Omental fat pad (tissue), 4 donors: ENCODE measurements around the genes PREX1, STAU1 and ZNFX1.

DNA sequence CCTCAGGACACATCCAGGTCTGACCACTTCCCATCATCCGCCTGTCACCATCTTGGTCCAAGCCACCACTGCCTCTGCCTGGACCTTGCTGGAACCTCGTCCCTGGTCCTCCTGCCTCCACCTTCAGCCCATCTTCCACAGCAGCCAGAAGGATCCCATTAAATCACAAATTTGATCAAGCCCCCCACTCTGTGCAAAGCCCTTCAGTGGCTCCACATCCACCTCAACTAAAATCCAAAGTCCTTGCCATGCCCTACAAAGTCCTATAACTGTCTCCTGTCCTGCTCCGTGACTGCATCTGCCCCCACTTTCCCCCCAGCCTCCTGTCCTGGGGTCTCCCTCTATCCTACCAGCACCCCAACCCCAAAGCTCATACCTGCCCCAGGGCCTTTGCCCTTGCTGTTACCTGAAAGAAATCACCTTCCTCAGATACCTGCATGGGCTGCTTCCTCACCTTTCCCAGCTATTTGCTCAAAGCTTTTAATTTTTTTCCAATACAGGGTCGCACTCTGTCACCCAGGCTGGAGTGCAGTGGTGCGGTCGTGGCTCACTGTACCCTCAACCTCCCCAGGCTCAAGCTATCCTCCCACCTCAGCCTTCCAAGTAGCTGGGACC lies 70.7 kb downstream of the SULF2 start:
- PRO-cap = no peak
- RAMPAGE, long total RNA, 4 experiments = no peak in any of the 4 experiments

DNA sequence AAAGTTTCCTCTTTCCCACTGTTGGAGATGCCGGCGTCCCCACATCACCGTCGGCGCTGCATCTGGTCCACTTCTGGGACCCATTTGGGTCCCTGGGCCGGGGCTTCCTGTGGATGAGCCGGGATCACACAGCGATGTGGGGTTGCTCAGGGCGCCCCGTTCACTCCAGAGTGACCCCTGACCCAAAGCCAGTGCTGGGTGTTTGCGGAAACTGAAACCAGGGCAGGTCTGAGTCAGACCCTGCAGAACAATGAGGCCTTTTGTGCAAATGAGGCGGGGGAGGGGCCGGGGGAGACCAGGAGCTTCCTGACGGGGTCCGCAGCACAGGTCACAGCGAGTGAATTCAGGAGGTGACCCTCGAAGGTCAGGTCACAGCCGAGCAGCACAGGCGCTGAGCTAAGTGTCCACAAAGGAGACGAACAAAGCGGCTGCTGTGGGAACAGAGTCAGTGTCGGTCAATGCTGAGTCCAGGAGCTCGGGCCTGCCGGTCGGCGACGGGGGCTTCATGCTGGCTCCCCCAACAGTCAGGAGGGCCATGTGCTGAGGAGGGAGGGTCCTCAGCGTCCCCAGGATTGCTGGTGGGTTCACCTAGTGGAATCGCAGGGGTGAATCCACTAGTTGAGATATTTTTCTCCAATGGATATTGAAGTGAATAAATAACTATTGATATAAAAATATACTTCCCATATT lies 188.2 kb upstream of the SULF2 start:
- PRO-cap = no peak
- RAMPAGE, long total RNA, 4 experiments = no peak in any of the 4 experiments

DNA sequence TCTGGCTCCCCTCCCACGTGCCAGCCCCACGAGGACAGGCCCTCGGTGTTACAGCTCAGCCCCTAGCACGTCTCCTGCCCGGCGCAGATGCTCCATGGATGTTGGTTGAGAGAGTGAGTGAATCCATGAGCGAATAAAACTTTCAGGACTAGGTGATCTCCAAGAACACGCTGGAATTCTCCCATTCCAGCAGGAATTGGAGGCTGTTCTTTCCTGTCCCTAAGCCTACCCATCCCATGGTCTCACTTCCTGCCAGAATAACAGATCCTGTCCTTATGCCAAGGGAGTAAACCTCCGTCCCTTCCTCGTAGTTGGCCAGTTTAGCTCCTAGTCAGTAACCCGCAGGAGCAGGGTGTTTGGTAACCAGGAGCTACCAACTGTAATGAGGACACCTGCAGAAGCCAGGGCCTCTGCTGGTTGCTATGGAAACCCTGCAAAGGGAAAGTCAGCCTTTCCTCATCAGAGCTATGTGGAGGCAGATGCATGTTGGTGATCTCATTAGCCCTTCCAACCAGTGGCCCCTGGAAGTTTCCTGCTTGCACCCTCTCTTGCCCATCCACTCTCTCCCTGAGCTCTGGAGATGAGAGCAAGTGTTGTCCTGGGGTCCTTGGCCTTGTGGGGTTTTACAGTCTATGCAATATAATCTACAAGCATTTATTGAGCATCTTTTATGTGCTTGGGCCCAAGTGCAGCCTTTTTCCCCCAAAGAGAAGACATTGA lies 368.2 kb upstream of the SULF2 start:
- PRO-cap = no peak
- RAMPAGE, long total RNA, 4 experiments = no peak in any of the 4 experiments

GRCh38 chr20:48275698-48276239 lies 490.5 kb upstream of the SULF2 start:
- PRO-cap = no peak
- RAMPAGE, long total RNA, 4 experiments = no peak in any of the 4 experiments

GRCh38 chr20:48311504-48312108 lies 516.2 kb downstream of the PREX1 start:
- PRO-cap = no peak
- RAMPAGE, long total RNA, 4 experiments = no peak in any of the 4 experiments

DNA sequence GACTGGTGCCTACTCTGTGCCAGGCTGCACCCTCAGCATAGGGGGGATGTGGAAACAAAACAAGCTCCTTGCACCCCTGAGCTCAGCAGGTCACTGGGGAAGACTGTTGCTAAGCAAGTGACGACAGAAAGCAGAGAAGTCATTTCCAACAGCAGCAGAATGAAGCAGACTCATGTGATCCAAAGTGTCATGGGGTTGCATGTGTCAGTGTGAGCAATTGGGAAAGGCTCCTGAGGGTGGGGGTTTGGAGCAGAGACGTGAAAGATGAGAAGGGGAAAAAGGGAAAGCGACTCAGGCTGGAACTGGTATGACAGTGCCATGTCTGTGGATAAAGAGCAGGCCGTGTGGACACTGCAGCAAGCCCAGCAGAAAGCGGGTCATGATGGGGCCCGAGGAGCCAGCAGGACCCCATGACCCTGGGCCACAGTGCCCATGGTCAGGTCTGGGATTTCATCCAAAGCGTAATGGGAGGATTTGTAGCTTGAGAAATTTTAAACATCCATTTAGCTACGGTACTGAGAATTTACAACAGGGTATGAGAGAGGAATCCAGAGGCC lies 363.8 kb downstream of the PREX1 start:
- PRO-cap = no peak
- RAMPAGE, long total RNA, 4 experiments = no peak in any of the 4 experiments

- PRO-cap = no peak
- RAMPAGE, long total RNA, 4 experiments = no peak in any of the 4 experiments
These were observed 192.6 kb downstream of the PREX1 start for GRCh38 chr20:48635019-48635782.

DNA sequence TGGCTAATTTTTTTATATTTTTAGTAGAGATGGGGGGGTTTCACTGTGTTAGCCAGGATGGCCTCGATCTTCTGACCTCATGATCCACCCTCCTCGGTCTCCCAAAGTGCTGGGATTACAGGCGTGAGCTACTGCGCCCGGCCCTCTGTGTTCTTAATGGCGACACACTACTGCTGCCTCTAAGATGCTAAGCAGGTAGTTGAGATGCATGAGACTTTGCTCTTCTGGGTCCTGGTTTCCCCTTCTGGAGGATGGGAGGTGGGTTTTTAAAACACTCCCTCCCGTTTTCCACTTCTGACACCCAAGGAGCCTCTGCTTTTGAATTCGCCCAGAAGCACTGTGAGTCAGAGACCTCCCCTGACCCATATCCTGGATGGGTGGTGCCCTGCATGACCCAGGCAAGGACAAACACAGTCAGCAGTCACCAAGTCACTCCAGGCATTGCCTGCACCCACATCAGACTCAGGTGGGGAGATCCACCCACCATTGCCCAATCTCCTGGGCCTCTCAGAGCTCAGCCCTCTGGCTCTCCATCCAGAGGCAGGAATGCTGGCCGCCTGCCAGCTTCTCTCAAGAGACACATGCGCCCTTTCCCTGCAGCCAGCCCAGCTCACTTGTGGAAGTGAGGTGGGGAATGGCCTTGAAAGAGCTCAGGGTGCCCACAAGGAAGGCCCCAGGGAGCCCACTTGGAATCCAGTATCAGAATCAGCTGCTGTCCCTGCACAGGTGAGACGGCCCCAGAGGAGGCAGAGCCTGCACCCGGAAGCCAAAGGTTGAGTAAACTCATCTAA lies 130.1 kb downstream of the PREX1 start:
- PRO-cap = no peak
- RAMPAGE, long total RNA, 4 experiments = no peak in any of the 4 experiments

DNA sequence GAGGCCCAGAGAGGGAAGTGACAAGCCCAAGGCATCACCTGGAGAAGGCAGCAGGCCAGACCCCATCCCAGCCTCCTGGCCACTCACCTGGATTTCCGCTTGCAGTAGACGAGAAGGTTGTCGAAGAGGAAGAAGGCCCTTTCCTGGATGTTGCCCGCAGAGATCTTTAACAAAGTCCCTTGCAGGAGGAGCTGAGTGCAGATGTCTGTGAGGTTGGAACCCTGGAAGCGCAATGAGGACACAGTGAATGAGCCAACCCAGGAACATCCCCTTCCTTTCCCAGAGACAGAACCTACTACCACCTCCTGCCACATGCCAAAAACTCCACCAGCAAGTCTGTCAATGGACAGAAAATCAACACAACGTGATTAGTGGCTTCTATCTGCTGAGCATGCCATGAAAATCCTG lies 127.1 kb downstream of the PREX1 start:
- PRO-cap = no peak
- RAMPAGE, long total RNA, 4 experiments = start-site peak on the minus strand in 1 of 4 experiments, centred at position 153 of the sequence, 31 reads per replicate

DNA sequence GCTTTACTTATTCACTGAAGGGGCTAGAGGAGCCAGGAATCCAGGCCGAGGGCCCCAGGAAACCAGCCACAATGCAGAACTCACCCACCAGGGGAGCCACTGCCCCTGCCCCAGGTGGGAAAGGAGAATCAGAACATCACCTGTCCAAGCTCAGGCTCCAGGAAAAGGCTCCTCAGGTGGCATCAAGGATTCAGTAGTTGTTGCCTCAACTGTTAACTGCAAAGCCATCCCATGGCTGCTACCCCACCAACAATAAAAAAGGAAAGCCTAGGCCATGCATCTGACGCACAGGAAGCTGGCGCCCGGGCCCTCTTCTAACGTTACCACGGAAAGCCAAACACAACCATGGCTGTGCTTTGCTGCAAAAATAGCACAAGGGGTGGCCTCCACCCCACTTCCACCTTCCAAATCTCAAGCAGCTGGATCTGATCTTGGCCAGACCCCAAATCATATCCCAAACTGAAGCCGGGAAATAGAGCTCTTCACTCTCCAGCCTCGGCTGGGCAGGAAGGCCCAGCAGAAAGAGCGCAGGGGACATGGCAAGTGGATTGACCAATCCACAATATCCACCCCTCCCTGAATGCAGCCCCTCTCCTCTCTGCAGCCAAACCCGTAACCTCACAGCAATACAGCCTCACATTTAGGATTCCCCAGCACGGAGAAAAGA lies 120.9 kb downstream of the PREX1 start:
- PRO-cap = no peak
- RAMPAGE, long total RNA, 4 experiments = no peak in any of the 4 experiments

DNA sequence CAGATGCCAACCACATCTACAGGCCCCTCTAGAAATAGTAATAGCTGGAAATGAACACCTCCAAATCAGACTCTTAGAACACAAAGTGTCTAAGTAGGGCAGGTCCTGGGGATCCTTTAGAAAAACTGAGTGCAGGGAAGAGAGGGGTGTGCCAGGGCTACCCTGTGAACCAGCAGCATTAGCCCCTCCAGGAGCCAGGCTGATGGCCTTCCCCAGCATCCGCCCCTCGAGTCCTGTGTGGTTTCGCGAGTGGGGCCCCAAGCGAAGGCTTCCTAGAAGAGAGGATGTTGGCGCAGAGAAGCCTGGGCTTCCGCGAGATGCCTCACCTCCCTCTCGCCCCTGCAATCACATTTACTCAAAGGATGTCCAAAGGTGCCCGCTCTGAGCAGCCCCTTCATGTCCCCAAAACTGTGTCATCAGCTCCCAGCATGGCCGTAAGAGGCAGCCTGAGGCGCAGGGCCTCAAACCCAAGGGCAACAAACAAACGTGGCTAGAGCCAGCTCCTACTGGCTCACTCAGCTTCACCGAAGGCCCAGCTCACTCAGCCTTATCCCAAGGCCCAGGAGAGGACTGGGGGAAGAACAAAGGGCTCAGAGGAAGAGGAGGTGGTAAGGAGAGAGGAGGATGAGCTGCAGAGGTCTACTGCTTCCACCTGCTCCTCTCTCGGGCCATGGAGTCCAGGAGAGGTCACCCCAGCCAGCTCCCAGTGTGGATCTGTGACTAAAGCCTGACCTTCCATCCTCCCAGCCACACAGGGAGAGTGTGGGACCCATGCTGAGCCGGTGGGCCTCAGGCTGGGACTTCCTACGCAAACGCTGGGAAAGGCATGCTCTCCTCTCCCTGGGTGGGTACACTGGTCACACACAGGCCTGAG lies 111.6 kb downstream of the PREX1 start:
- PRO-cap = no peak
- RAMPAGE, long total RNA, 4 experiments = no peak in any of the 4 experiments

- PRO-cap = no peak
- RAMPAGE, long total RNA, 4 experiments = no peak in any of the 4 experiments
These were observed 99.2 kb downstream of the PREX1 start for GRCh38 chr20:48728373-48729234.

DNA sequence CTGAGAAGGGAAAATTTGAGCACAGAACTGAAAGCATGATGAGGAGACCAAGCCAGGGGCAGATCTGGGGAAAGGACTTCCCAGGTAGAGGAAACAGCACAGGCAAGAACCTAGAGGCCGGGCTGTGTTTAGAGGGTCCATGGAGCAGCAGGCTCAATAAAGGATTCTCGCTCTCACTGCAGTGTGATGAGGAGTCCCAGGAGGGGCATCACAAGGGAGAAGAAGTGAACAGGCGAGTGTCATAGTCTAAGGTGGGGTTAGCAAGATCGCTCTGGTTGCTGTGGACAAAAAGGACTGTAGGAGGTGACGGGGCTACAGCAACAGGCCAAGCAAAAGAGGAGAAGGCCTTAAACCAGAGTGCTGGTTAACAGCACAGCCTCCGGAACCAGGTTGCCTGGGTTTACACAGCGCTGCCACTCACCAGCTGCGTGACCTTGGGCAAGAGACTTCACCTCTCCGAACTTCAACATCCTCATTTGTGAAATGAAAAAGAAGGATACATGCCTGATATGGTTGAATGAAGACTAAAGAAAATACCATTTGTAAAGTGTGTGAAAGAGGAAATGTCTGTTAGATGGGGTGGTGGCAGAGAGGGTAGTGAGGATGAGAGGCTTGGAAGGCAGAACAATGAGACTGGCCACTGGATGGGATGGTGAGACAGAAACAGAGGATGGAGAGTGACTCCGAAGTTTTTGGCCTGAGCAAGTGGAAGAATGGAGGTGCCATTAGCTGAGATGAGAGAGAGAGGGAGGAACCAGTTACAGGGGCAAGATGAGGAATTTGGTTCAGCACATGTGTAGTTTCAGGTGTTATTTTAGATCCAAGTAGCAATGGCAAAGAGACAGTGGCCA lies 44.9 kb downstream of the PREX1 start:
- PRO-cap = no peak
- RAMPAGE, long total RNA, 4 experiments = no peak in any of the 4 experiments

DNA sequence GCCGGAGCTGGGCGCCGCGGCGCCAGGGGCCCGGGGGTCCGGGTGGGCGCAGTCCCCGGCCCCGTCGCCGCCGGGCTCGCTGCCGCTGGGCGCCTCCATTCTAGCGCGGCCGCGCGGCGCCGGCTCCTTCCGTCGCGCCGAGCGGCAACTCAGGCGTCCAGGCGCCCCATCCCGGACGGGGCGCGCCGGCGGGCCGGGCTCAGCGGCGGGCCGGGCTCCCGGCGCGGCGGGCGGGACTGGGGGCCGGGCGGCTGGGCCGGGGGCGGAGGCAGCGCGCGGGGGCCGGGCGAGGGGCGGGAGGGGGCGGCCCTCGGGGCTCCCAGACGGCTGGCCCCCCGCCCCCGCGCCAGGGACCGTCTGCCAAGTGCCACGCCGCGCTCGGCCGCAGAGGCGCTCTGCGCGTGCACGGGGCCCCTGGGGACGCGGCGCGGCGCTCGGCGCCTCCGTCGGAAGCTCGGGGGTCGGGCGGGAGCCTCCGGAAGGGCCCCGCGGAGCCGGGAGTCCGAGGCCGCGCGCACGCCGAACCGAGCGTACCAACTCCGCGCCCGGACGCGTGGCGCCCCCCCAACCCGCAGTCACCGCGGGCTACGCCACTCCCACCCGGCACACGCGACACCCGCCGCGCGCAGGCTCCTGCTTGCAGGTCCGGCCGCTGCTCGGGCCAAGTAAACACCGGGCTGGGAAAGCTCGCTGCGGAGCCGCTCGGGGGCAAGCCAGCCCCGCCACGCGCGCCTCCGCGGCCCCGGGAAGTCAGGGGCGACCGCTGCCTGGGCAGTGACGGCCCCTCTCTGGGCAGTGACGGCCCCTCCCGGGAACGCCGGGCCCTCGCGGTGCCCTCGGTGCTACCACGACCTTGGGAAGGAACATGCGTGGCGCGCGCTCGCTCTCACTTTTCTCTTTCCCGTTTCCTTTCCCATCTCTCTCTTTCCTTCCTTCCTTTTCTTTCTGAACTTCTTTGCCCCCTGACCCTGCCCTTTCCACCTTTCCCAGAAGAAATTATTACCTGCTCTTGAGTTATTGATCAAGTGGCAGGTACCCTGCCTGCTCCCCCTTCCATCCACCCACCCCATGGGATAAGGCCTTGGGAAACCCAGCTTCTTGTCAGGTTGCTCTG lies at the start of gene PREX1:
PREX1 (minus strand) TSS at position 238 of the 1,114 bp plus-strand sequence.
- PRO-cap = no peak
- RAMPAGE, long total RNA, 4 experiments = no peak in any of the 4 experiments

DNA sequence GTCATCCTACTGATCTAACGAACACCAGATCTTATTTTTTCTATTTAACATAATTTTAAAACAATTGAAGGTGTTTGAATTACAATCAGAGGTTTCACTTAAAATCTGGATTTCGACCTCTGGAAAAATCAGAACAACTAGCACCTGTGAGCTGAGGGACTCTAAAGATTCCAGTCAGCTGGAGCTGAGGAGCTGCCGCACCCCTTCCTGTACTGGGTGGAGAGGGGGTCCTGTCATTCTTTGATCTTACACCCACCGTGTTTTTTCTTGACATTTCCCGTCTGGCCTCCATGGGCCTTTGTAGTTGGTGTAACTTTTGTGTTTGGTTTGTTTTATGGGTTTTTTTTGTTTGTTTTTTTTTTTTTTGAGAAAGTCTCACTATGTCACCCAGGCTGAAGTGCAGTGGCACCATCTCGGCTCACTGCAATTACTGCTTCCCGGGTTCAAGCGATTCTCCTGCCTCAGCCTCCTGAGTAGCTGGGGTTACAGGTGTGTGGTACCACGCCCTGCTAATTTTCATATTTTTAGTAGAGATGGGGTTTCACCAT lies 17.2 kb downstream of the ARFGEF2 start:
- PRO-cap = no peak
- RAMPAGE, long total RNA, 4 experiments = no peak in any of the 4 experiments

- PRO-cap = unidirectional peak, minus-strand start at chr20:49188330
- RAMPAGE, long total RNA, 4 experiments = start-site peak on the minus strand in 3 of 4 experiments, at chr20:49188159-49188381 at its widest, 27 to 393 reads per replicate
These were observed at the start of gene STAU1 for GRCh38 chr20:49187768-49188490. TSS of gene STAU1 (minus strand) at chr20:49188334.

DNA sequence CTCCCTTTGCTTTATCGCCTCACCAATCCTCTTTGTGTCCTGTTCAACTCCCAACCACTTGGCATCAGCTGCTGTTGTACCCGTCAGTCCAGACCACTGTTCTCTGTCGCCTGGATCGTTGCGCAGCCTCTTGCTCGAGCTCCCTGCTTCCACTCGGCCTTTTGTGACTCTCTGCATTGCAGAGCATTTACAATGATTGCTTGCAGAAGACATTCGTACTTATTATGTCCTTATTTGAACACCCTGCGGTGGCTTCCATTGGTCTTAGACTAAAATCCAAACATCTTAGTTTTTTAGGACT lies 14.6 kb downstream of the DDX27 start:
- PRO-cap = no peak
- RAMPAGE, long total RNA, 4 experiments = no peak in any of the 4 experiments

GRCh38 chr20:49277837-49278535 lies at the start of gene ZNFX1:
TSS of gene ZNFX1 (minus strand) at chr20:49278057.
- PRO-cap = unidirectional peak, minus-strand start at chr20:49278047; bidirectional peak, plus-strand start at chr20:49278642, minus-strand start at chr20:49278425
- RAMPAGE, long total RNA, 4 experiments = start-site peak on the minus strand in 4 of 4 experiments, at chr20:49278040-49278118 at its widest, 193 to 2,389 reads per replicate

GRCh38 chr20:49279415-49279940 lies 1.6 kb upstream of the ZNFX1 start:
- PRO-cap = no peak
- RAMPAGE, long total RNA, 4 experiments = no peak in any of the 4 experiments

DNA sequence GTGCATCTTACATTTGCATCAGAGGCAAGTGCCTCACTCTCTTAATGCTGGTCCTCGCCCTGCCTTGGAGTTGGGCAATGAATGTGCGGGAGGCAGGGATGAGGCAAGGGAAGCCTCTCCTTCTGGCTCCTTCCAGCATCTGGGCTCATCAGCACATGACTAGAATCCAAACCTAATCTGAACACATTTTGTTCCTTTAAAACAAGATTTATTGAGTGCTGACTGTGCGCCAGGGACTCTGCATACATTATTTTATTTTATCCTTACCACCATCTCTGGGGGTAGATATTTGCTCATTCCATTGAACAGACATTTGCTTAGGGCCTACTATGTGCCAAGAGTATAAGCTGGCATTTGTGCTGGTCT lies 71.9 kb upstream of the ZNFX1 start:
- PRO-cap = no peak
- RAMPAGE, long total RNA, 4 experiments = no peak in any of the 4 experiments